ENCODE results near the genes CYP3A7, ZNF3 and COPS6.

GRCh38 chr7:99525630-99526429 lies 21.4 kb downstream of the ZKSCAN5 start:
- PRO-cap = no peak

DNA sequence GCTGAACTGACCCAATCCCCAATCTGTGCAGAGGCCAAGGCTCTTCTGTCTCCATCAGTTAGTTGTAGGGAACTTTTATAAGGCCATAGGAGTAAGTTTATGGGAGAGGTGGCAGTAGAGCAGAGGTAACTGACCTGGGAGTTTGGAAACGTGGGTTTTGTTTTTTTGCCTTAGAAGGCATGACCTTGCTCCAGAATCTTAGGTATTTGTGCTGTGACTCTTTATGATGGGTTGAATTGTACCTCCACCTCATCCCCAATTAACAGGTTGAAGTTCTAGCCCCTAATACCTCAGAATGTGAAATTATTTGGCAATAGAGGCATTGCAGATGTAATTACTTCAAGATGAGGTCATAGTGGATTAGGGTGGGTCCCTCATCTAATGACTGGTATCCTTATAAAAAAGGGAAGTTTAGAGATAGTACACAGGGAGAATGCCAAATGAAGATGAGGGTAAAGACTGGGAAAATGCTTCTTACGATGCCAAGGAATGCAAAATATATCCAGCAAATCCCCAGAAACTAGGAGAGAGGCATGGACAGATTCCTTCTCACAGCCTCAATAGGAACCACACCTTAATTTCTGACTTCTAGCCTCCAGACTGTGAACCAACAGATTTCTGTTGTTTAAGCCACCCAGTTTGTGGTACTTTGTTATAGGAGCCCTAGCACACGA lies 3.0 kb upstream of the FAM200A start:
- PRO-cap = no peak

DNA sequence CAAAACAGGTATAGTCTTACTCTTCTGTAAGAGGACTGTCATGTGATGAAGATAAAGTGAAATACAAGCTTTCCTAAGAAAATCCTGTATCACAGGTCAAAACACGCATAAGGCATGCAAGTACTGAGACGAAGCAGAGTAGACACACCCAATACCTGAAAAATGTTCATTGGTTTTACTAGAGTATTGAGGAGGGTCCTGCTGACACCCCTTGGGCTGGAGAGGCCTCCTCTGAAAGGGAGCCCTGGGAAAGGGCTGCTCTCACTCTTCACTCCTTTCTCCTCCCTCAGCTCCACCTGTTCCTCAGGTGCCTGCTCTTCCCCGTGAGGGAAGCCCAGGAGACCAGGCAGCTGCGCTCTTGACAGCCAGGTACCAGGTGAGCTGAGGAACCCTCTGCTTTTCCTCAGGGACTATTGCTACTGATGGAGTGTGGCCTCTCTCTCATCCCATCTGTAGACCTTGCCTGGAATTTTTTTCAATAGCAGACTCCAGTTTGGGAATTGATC lies 3.2 kb downstream of the ZNF655 start:
- PRO-cap = no peak

- PRO-cap = no peak
Measured at GRCh38 chr7:99653567-99654217, 26.1 kb downstream of the CYP3A5 start.

- PRO-cap = no peak
Measured at GRCh38 chr7:99735016-99735466, at the start of gene CYP3A7. CYP3A7 (minus strand) TSS chr7:99735196.

GRCh38 chr7:99829415-99830164 lies 1.8 kb downstream of the CYP3A43 start:
- PRO-cap = no peak

DNA sequence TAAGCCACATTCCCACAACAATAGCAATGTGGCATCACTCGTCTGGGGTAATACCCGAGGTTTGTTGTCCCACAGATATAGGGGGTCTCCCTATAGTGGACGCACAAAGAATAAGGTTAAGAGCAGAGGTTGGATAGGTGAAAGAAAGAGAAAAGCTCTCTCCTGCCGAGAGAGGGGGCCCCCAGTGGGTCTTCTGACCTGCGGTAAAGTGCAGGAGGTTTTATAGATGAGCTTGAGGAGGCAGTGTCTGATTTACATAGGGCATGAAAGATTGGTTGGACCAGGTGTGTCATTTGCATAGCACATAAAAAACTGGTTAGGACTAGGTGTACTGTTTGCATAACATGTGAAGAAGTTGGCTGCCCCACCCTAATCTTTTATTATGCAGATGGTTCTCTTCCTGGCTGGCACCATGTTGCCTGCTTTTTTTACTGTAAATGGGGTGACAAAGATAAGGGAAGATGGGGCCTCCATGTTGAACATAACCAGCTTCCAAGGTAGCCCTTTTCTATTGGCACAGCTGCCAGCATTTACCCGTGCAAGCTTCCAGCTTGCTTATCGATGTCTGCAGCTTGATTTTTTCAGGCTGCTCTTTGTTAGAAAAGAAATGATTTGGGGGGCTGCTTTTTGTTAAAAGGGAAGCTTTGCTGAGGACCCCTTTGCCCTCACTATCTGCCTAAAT lies 11.9 kb downstream of the CYP3A43 start:
- PRO-cap = no peak

- PRO-cap = no peak
Measured at GRCh38 chr7:99889837-99890063, 12.9 kb upstream of the OR2AE1 start.

DNA sequence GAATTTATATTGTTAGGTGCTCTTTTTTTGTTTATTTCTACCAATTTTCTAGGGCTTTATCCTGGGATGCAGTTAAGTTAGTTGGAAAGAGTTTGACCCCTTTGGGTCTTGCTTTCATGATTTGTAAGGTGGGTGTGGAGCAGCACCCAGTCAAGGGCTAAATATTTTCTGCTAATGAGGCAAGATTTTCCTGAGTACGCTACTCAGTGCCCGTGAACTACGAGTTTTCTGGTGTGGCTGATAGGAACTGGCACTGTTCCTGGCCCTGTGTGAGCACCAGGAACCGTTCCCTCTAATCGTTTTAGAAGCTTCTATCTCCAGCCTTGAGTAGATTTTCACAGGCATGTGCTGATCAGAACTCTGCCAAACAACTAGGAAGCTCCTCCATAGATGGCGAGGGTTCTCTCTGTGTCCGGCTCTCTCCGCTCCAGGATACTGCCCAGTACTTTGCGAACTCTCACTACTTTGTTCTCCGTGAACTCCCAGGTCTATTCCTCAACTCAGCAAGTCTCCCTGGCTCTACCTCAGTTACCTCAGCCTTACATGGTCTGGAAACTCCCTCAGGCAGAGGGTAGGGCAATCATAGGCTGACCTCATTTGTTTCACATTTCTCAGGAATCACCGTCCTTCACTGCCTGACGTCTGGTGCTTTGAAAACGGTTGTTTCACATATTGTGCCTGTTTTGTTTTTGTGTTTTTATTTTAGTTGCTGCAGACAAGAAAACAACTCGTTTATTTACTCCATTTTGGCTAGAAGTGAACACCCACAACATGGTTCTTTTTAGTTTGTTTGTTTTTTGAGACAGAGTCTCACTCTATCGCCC lies 17.7 kb downstream of the TRIM4 start:
- PRO-cap = no peak

DNA sequence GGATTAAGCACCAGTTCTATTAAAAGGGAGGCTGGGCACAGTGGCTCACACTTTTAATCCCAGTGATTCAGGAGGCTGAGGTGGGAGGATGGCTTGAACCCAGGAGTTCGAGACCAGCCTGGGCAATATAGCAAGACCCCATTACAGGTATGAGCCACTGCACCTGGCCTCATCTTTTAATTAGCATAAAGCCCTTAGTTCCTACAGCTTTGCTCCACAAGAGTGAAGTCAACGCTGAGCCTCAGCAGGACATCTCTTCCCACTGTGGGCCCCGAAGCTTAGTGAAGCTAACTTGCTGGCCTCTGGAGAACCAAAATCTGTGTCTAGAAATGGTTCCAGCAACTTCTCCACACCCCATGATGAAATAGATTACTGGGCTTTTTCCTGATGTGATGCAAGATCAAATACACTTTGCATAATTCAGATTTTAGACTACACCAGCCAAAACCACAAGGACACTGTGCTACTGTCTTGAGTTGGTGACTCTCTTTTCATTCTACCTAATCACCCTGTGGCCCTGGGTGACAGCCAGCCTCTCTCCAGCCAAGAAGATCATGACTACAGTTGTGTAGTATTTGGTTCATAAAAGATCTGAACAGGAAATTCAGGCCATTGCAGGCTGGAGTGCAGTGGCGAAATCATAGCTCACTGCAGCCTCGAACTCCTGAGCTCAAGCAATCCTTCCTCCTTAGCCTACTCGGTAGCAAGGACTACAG lies 22.3 kb downstream of the AZGP1 start:
- PRO-cap = no peak

DNA sequence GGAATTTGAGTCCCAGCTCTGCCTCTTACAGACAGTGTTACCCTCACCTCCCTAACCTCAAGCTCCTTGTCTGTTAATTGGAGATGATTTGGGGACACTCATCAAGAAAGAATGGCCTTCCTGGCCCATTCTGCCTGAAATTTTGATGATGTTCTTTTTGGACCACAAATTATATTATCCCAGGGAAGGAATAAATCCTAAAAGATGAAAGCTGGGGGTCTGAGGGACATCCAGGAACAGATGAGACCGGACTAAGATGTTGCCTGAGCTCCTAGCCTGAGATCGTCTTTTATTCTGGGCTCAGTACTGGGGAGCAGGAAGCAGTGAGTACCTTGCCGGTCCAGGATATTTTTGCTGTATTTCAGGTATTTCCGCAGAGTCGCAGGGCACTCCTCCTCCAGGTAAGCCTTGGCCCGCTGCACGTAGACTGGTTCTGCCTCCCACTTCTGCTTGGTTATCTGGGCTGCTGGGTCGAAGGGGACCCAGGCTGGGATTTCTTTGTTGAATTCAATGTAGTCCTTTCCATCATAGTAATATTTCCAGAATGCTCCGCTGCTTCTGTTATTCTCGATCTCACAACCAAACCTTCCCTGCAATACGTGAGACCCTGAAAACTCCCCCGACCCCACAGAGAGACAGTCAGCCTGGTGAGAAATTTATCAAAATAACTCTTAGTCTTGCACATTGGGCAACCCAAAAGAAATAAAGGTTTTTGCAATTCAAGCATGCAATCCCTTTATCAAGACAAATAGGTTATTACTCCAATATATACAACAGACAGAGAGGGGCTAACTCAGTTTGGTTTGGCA lies 7.8 kb downstream of the AZGP1 start:
- PRO-cap = no peak

DNA sequence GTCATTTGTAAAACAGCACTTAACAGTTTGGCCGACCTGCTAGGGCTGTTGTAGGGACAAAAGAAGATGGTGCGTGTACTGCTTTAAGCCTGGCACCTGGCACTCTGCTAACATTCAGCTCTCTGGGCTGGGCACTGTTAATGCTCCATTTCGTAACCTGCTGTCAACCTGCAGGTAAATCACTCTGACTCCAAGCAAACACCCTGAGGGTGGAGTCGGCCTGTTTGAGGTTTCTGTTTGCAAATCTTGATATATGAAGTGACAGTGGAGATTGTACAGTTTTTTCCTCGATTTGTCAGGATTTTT lies 7.3 kb downstream of the ZKSCAN1 start:
- PRO-cap = no peak

DNA sequence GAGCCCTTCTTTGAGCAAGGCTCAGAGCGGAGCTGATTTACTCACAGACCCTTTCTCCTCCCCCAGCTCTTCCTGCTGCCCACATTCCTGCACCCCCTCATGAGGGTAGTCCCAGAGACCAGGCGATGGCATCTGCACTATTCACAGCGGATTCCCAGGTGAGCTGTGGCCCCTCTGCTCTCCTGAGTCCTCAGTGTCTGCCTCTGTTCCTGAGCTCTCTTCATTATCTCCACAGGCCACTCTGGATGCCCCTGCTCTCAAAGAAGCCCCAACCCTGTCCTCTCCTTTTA lies 14.3 kb downstream of the ZKSCAN1 start:
- PRO-cap = no peak

GRCh38 chr7:100077096-100077582 lies 4.4 kb downstream of the ZNF3 start:
- PRO-cap = no peak

- PRO-cap = bidirectional peak, plus-strand start at chr7:100082017, minus-strand start at chr7:100081723
Measured at GRCh38 chr7:100081567-100082289, at the start of gene ZNF3. ZNF3 (minus strand) TSS chr7:100081723.

DNA sequence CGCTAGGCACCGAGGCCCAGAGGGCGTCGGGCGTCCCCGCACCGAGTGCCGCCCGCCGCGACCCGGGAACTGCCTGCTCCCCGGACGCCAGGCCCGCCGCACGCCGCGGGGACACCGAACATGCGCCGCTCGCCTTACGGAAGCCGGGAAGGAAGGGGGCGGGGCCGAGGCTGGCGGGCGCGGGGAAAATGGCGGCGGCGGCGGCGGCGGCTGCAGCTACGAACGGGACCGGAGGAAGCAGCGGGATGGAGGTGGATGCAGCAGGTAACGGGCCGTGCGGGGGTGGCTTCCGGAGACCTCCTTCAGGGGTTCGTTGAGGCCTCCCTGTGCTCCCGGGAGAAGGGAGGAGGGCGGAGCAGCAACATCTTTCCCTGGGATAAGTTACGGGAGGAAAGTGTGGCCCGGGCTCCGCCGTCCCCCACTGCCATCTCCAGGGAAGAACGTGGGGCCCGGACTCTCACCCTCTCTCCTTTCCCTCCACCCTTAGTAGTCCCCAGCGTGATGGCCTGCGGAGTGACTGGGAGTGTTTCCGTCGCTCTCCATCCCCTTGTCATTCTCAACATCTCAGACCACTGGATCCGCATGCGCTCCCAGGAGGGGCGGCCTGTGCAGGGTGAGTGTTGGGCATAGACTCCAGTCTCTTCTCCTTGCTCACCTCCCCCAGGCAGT lies at the start of gene COPS6:
COPS6 (plus strand) TSS at position 167 of the 669 bp plus-strand sequence.
- PRO-cap = bidirectional peak, plus-strand start at position 167 of the sequence, minus-strand start at position 71 of the sequence

DNA sequence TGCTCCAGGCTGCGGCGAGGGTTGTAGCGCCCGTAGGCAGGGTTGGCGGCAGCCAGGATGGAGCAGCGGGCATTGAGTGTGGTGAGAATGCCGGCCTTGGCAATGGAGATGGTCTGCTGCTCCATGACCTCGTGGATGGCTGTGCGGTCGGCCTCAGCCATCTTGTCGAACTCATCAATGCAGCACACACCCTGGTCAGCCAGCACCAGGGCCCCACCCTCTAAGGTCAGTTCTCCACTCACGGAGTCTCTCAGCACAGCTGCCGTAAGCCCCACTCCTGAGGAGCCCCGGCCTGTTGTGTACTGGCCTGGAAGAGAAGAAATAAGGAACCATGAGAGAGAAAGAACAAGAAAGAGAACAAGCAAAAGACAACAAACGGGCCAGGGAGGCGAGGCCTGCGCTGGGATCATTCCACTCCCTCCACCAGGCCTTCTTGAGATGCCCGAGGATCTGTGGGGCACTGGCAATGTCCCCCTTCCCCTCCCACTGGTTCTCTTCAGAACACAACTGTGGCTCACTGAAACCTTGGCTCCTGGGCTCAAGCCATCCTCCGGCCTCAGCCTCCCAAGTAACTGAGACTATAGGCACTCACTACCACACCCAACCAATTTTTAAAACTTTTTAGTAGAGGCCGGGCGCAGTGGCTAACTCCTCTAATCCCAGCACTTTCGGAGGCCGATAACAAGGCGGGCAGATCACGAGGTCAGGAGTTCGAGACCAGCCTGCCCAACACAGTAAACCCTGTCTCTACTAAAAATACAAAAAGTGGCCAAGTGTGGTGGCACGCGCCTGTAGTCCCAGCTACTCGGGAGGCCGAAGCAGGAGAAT lies 5.1 kb downstream of the MCM7 start:
- PRO-cap = no peak

DNA sequence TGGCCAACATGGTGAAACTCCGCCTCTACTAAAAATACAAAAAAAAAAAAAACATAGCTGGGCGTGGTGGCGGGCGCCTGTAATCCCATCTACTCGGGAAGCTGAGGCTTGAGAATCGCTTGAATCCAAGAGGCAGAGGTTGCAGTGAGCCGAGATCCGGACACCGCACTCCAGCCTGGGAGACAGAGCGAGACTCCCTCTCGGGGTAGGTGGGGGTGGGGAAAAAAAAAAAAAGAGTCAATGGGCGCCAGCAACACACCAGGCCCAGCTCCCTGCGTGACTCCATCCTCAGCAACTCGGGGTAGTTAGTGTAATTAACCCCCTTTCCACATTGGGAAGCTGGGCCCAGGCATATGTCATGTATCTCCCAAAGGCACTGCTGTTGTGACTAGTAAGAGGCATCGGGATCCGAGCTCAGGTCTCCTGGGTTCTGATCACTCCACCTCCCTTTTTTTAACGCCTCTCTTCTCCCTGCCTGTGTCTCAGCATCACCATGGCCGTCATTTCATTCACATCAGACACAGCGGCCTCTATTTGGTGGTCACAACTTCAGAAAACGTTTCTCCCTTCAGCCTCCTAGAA lies 837 bp downstream of the AP4M1 start:
- PRO-cap = no peak

DNA sequence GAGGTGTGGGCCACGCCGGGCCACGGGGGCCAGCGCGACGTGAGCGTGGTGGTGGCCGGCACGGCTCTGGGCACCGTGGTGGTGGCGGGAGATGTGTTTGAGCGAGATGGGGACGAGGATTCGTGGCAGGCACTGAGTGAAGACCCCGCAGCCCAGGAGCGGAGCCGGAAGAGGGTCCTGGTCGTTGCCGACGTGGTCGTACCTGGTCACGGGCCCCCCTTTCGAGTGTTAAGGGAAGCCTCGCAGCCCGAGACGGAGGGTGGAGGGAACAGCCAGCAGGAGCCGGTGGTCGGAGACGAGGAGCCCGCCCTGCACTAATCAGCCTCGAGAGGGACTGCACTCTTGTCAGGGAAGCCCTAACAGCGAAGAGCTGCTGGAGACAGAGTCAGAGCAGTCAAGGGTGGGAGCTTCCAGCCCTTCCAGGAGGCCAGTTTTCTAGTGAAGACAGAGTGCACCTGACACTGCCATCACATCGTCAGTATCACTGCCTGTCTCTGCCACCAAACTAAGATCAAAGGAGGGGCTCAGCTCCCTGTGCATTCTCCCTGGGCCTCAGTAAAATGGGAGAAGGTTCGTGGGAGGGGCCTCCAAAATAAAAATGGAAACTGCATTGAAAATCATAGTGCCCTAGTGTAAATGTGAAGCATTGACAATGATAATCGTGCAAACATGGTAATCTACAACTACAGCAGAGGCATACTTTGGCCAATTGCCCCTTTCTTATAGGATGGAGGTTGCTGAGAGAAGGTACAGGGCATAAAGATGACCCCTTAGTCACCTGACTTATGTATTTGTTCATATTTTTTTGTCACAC lies 1.3 kb downstream of the MBLAC1 start:
- PRO-cap = no peak

DNA sequence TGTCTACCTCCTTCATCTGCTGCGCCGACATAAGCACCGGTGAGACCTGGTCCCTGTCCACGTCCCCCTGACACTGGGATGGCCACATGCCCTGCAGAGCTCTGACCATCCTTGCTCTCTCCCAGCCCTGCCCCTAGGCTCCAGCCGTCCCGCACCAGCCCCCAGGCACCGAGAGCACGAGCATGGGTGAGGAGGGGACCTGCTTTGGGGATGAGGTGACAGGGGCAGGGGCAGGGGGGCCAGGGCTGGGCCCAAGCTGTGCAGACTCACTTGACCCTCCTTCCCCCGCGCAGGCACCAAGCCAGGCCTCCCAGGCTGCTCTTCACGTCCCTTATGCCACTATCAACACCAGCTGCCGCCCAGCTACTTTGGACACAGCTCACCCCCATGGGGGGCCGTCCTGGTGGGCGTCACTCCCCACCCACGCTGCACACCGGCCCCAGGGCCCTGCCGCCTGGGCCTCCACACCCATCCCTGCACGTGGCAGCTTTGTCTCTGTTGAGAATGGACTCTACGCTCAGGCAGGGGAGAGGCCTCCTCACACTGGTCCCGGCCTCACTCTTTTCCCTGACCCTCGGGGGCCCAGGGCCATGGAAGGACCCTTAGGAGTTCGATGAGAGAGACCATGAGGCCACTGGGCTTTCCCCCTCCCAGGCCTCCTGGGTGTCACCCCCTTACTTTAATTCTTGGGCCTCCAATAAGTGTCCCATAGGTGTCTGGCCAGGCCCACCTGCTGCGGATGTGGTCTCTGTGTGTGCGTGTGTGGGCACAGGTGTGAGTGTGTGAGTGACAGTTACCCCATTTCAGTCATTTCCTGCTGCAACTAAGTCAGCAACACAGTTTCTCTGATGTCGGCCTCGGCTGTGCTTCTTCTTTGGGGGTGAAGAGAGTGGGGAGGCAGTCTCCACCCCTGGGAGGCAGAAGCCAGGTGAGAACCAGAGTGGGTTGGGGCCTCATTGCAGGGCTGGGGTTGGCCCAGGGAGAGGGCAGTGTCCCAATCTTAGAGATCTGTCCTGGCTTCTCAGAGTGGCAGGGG lies 1.2 kb downstream of the PVRIG start:
- PRO-cap = bidirectional peak, plus-strand start at position 956 of the sequence, minus-strand start at position 865 of the sequence